SP-49 (cell line): ENCODE measurements around a stretch of chr3.

GRCh38 chr3:134313210-134314312 is 60.7 kb downstream of the AMOTL2 start:
- PRO-cap = no peak

DNA sequence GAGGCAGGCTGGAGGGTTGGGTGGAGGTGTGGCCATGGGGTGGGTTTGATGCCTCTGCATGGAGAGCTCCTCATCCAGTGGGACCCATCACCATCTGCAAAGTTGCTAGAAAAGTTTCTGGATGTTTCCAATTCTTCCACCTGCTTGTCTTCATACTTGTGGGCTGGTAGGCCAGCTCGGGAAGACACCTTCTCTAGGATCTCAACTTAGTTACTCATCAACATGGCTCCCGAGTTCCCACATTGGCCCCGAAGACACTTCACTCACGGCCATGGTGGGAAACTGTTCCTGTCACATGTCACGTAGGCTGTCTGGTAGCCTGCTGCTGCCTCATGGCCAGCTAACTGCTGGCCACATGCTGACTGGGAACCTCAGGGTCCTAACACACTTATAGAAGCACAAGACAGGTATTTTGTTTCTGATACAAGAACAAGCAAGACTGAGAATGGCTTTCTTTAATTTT is 19.3 kb downstream of the AMOTL2 start:
- PRO-cap = no peak

DNA sequence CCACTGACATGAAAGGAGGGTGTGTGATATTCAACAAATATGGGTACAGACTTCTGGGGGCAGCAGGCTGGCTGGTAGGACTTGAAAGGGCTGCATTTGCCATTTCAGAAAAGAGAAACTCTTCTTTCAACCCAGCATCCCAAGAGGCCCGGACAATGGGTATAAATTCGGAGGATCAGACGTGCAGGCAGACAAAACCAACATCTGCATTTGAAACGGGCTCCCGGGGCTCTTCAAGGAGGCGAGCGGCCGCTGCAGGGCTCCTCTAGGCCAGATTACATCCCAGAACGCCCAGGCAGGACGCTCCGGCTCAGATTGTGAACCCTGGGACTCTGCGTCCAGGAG is 31.9 kb upstream of the AMOTL2 start:
- PRO-cap = no peak

GRCh38 chr3:134602069-134602604 is 48.7 kb downstream of the KY start:
- PRO-cap = no peak

GRCh38 chr3:134659655-134660016 is 8.8 kb upstream of the KY start:
- PRO-cap = no peak

DNA sequence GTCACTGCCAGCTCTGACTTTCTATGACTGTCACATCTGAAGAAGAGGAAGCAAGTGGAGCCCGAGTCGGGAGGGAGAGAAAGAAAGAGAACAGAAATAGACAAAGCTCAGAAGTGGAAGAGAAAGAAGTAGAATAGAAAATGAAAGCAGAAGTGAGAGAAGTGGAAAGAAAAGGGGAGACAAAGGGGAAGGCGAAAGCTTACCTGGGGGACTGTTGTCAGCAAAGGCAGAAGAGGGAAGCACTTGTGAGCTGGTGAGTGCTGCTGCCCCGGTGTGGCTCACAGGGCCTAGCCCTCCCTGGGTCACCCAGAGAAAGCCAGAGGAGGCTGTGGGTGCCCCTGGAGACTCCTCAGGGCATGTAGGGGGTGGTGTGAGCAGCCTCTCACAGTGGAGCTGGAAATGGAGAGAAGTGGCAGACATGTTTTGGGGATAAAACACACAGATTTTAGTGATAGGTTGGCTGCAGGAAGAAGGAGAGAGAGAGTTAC is 58.0 kb downstream of the EPHB1 start:
- PRO-cap = no peak

DNA sequence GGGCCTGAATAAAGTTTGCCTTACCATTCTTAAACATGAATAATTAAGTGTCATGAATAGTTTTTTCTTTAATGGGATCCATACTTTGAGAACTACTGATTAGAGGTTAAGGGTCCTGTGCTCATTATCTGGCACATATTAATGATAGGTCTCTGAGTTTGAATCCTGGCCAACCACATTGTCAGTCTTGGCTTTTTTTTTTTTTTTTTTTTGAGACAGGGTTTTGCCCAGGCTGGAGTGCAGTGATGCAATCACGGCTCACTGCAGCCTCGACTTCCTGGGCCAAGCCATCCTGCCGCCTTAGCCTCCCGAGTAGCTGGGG is 667 bp upstream of the PCCB start:
- PRO-cap = no peak

GRCh38 chr3:136617277-136617815 is 134.8 kb downstream of the STAG1 start:
- PRO-cap = no peak

GRCh38 chr3:136623153-136623384 is 129.1 kb downstream of the STAG1 start:
- PRO-cap = no peak

GRCh38 chr3:136675201-136675913 is 76.8 kb downstream of the STAG1 start:
- PRO-cap = no peak

- PRO-cap = no peak
Observed at GRCh38 chr3:136749952-136750673, 2.1 kb downstream of the STAG1 start.

DNA sequence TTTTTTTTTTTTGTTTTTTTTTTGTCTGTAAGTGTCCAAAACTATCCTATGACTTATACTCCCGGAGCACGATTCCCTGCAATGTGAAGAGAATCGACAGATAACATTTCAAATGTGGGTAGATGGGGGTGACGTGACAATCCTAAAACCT is 1.1 kb downstream of the STAG1 start:
- PRO-cap = no peak

GRCh38 chr3:136862325-136863347 is 628 bp downstream of the NCK1 start:
- PRO-cap = no peak

DNA sequence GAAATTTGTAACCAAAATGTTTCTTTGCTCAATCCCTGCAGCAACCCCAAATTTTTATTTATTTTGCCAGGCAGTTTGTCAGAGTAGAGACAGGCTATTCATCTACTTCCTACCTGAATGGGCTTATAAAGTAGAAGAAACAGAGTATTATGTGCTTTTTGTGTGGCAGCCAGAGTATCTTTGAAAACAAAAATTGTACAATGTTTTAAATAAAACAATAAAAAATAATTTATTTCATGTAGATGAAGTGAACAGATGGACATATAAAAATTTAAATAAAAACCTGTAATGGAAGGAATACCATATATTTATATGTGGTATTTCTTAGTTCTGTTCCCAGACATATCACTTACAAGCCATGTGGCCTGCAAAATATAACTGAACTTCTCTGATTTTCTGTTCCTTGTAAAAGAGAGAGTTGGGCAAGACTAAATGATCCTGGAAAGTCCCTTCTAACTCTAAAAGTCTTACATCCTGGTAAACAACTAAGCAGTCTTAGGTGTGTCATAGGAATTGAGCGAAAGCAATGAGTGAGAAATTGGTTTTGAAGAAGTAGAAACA is 25.4 kb upstream of the IL20RB start:
- PRO-cap = no peak

GRCh38 chr3:136954116-136954372 is 3.7 kb upstream of the IL20RB start:
- PRO-cap = no peak

GRCh38 chr3:136955787-136956358 is 1.9 kb upstream of the IL20RB start:
- PRO-cap = no peak

- PRO-cap = no peak
Observed at GRCh38 chr3:138019142-138019811, 9.3 kb downstream of the CLDN18 start.

DNA sequence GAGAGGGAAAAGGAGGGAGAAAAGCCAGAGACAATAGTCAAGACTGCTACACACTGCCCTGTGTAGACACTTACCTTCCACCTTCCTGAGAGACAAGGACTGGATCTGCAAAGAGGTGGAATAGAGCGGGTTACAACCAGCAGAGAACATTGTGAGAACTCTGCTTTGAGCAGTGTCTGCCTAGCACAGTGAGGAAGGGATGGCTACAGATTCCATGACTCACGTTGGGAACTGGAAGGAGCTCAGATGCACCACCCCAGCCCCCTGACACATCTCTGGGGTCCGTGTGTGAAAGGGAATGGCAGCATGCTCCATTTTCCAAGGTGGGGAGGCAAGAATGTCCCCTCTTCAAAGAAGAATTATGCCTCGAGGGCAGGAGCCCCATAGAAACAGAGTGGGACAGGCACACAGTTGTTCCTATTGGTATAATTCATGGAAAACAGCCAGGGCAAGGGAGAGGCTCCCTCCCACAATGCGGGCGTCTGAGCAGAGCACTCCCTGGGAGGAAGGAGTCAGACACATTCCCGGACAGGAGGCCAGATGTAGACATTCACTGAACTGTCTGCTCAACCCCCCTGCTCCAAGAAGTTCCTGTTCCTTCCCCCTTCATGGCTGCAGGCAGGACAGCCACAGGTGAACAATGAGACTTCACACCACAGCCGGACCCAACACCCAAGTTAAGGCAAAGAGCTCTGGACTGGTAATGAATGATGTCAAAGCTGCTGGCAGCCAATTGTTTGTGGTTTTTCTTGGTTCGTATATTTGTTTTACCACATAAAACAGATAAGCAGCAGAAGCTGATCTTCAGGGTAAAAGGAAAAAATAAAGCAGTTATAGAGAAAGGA is 33.5 kb downstream of the DZIP1L start:
- PRO-cap = no peak

GRCh38 chr3:138116068-138116538 is 695 bp upstream of the DZIP1L start:
- PRO-cap = no peak

DNA sequence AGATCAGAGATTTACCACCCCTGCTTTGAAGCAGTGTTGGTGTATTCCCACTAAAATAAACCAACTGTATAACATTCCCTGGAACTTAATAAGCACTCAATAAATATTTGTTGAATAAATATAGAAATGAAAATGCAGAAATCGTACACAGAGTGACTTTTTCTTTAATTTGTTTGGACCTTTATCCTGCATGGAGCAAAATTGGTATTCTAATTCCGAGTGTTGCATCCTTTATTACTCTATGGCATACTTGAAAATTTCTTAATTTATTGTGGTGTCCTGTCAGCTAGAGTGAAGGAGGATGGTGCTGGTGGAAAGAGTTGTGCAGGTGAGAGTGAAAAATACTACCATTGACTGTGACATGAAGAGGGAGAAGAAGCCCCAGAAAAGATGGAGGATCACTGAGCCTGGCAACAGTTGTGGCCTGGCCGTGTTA is 60.7 kb downstream of the ARMC8 start:
- PRO-cap = no peak